ENCODE data around the genes OR7D2, ZNF559 and ZNF846.

- RRBS, result 96% methylated on average over 4 of the region's 27 CpGs
Measured at GRCh38 chr19:8421680-8422570, 8.8 kb downstream of the MARCHF2 start.

DNA sequence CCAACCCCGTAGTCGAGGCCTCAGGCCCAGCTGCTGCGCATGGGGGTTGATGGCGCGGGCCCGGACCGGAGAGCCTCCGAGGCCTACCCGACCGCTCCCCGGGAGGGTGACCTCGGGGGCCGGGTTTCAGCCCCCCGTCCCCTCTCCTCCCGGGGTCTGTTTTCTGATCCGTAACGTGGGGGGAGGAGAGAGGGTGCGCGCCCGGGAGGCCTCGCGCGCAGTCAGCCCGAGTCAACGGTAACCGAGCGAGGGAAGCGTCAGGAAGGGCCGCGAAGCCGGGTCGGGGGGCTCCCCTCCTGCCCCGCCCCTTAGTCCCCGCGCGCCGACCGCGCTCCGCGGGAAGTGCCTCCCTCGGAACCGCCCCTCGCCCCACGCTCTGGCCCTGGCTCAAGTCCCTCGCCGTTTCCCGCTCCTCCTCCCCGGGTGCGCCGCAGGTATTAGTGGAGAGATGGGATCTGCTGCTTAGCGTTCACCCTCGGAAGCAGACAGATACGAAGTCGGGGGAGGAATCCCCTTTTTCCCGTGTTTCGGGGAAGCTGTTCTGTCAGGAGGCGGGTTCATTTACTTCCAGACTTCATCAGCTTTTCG lies 671 bp downstream of the HNRNPM start:
- RRBS, result 2% methylated on average over 25 of the region's 59 CpGs

DNA sequence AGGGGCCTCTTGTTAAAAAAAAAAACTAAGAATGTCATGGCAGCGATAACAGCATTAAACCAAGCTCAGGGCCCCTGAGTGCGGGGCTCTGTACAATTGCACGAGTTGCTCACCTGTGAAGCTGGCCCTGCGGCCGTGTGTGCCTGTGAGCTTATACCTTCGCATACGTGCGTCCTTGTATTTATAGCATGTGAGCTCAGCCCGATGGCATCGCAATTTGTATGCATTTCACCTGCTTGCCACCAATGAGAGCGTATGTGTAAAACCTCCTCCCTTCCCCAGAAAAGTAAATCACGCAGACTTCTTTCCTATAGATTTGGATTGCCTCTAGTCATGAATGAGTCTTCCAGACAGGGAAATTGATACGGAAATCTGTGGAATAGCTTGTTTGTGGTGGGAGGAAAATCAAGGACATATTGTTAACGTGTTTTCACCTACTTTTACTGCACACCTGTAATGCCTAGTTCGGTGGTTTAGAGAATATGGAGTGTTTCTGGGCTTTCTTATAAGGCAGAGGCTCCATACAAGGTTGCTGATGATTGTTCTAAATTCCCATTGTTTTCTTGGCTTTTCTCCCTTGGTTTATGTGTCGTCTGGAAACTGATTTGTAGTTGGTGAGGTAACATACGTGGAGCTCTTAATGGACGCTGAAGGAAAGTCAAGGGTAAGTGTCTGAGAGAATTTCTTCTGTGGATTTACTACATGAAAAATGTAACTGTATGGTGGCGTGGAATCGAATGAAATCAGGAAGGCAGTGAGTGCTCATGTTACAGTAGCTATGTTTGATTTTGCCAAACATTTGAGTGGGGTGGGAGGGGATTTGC lies 17.4 kb downstream of the HNRNPM start:
- RRBS, result no CpG with 5 or more reads among the region's 20 CpGs

GRCh38 chr19:8473999-8474709 lies 28.3 kb downstream of the PRAM1 start:
- RRBS, result no CpG with 5 or more reads among the region's 10 CpGs

GRCh38 chr19:8475343-8476662 lies 26.6 kb downstream of the PRAM1 start:
- RRBS, result no CpG with 5 or more reads among the region's 18 CpGs

DNA sequence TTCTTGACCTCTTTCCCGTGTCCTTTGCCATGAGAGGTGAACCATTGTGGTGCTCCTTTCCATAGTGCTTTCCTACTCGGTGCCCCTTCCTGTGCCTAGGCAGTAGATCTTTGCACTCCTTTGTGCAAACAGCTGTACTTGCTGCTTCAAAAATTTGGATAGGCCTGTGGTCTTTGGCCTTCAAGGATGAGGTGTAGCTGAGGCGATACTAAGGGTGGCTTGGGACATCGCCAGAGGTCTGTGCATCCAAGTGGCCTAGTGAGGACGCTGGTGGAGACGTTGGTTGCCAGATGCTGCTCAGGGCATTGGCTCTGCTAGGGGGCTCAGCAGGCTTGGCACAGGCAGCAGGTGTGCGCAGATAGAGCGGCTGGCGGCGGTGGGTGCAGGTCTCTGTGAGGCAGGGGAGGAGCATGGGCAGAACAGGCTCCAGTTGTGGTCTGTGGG lies 21.4 kb downstream of the PRAM1 start:
- RRBS, result no CpG with 5 or more reads among the region's 10 CpGs

- RRBS, result no CpG with 5 or more reads among the region's 24 CpGs
Measured at GRCh38 chr19:8487359-8488467, 14.7 kb downstream of the PRAM1 start.

DNA sequence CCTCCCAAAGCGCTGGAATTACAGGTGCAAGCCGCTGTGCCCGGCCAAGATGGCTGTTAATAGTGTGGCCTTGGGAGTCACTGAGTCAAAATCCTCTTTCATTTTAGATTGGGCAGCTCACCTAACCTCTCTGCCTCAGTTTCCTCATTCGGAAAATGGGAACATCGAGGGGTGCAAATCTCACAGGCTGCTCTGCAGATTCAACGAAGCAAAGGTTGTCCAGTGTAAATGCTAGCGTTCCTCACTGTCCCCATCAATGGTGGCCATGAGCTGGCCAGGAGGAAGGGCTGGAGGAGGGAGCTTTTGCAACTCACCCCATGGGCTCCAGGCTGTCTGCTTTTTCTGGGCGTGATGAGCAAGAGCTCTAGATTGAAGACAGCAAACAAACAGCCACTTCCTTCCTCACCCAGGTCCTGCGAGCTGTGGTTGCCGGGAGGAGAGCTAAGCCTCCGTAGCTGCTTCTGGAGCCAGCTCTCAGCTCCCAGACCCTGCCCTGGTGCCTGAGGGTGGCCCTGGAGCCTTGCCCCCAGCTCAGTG lies 6.4 kb downstream of the MYO1F start:
- RRBS, result no CpG with 5 or more reads among the region's 11 CpGs

DNA sequence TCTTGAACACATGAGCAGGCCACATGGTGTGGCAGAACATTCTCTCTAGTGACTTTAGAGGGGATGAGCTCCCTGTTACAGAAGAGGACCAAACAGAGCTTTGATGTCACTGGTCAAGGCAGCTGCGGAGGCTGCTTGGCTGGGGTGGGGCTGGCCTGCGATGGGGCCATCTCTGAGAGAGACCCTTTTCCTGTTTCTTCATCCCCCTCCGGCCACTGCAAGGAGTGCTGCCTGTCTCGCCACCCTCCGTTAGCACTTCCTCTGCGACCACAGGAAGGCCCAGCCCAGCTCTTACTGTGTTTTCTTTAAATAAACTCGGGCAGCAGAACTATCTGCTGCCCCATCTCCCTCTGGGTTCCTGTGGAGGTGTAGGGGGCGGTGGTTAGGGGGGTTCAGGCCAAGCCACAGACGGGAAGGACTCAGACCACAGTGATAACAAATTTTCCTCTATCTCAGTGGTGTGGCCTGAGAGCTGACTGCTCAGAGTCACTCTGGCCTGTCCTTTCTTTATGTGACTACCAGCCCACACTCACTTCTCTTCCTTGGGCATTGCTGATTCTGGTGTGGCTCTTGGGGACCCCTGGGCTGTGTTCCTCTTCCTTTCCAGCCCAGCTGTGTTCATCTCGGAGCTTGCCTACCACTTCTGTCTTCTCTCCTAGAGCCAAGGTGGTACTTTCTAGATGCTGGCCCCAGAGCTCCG lies 27.4 kb downstream of the ACTL9 start:
- RRBS, result no CpG with 5 or more reads among the region's 11 CpGs

- RRBS, result no CpG with 5 or more reads among the region's 4 CpGs
Measured at GRCh38 chr19:9178792-9179114, at the start of gene OR7D2. Gene OR7D2, plus strand, starts transcription at chr19:9178979.

DNA sequence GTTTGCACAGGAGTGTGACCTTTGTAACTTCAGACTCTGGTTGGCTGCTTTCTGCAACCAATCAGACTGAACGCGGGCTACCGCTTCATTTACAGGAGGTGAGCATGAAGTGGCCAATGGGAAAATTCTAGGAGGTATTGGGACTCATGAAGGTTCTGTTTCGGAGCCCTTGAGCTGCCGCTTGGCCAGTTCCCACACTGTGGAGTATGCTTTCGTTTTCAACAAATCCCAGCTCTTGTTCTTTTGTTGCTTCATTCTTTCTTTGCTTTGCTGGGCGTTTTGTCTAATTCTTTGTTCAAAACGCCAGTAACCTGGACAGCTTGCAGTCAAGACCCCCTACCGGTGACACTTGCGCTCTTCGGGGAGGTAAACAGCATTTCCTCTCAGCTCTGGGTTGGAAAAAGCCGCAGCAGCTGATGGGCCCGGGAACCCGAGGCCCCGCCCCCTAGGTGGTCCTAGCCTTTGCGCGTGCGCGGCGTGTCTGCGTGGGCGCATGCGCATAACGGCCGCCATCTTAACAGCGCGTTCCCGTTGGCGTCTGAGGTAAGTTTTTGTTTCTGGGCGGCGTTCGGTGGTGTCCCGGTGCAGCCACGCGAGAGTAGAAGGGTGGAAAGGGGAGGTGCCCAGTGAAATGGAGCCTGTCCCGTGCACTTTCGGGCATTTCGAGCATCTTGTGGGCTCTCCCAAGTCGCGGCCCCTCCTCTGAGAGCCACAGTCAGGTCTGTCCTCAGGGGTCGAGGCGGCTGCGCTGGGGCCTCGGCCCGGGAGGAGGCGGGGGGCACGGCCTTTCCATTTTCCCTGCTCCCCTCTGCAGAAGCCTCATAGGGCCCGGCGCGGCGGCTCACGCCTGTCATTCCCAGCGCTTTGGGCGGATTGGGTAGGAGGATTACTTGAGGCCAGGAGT lies at the start of gene ZNF559:
TSS of gene ZNF559 (plus strand) at position 494 of the 904 bp plus-strand sequence.
- RRBS, result 2% methylated on average over 9 of the region's 54 CpGs

- RRBS, result no CpG with 5 or more reads among the region's 5 CpGs
Measured at GRCh38 chr19:9640861-9641485, 19.9 kb upstream of the ZNF561 start.

GRCh38 chr19:9768167-9769238 lies at the start of gene ZNF846:
Gene ZNF846, minus strand, starts transcription at chr19:9768738.
- RRBS, result 0% methylated on average over 3 of the region's 72 CpGs

DNA sequence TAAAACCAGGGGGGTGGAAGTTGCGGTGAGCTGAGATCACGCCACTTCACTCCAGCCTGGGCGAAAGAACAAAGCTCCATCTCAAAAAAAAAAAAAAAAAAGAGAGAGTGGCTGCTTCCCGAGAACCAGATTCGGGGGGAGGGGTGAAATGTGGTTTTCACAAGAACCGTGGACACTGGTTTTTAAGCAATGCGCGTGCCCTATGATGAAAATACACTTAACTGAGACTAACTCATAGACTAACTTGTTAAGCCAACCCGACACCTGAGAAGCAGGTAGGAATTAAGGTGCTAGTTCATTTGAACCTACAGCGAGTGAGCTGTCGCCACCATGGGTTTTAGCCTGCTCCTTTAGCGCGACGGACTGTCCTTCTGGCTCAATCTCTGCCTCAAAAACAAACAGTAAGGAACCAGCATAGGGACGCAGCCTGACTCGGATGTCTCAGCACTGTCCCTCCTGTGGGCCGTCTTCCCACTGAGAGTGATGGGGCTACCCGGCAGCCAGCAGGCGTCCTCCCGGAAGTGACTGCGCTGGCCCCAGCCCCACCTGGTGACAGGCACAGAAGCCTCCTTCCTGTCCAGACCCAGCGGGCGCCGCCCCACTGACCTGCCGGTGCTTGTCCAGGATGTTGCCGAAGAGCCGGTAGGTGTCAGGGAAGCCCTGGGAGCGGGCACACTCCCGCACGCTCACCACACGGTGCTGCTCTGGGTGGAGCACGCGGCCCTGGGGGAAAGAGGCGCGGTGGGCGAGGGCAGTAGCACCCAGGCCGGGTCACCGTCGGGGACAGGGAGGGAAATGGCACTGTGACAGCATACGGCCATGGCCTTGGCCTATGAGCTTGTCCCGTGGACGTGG lies 15.7 kb upstream of the EIF3G start:
- RRBS, result 96% methylated on average over 6 of the region's 42 CpGs

DNA sequence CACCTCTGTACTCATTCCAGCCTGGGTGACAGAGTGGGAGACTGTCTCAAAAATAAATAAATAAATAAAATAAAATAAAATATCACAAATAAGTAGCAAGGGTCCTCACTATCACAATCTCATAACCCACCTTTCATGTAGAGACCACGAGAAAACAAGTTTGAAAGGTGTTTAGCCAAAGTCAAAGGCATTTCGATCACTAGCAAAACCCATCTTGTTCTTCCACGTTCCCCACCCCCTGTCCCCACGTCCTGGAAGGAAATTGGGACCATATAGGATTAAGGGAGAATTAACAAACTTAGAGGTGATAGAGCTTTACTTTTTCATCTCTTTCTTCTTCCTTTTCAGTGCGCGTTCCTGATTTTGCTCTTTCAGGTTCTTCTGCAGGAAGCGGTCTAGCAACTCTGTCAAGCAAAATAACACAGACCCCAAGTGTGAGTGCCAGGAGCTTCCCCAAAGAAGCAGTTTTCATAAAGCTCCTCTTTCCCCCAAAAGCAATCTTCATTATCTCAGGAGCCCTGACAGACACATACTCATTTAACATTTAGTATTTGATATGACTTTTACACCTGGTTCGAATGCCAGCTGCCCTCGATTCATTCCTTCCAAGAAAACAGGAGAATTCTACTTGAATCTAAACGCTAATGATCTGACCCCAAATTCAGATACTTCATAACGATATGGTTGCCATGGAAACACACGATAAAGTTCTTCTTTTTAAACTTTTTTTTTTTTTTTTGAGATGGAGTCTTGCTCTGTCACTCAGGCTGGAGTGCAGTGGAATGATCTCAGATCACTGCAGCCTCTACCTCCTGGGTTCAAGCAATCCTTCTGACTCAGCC lies 21.8 kb downstream of the DNMT1 start:
- RRBS, result no CpG with 5 or more reads among the region's 12 CpGs

DNA sequence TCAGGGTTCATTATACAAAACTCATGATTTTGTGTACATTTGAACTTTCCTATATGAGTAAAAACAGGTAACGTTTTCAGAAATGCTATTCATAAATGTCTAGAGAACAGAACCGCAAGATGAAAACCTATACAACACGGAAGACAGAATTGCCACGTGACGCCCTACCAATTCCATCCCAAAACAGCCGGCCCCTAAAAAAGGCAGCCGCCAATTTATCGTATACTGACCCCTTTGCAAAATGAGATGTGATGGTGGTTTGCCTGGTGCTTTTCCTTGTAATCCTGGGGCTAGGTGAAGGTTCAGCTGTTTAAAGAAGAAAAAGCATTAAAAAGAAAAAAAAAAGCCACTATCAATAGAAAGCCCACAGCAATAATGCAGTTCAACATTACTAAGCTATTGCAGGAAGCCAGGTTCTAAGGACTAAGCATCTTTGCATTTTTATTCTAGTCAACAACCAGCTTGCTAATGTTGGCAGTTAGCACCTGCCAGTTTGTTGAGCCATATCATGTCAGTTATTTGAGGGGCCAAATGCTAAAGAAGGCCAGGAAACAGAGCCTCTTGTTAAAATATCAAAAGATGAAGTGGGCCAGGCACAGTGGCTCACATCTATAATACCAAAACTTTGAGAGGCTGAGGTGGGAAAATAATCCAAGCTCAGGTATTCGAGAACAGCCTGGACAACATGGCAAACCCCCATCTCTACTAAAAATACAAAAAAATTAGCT lies 17.5 kb downstream of the DNMT1 start:
- RRBS, result no CpG with 5 or more reads among the region's 9 CpGs

- RRBS, result no CpG with 5 or more reads among the region's 7 CpGs
Measured at GRCh38 chr19:10242687-10243200, 9.3 kb upstream of the MRPL4 start.

- RRBS, result under 1% methylated on average over 6 of the region's 58 CpGs
Measured at GRCh38 chr19:10295137-10295908, 5.6 kb downstream of the ICAM5 start.

- RRBS, result no CpG with 5 or more reads among the region's 19 CpGs
Measured at GRCh38 chr19:10321821-10322828, 6.3 kb upstream of the FDX2 start.

- RRBS, result 94% methylated on average over 3 of the region's 15 CpGs
Measured at GRCh38 chr19:10395996-10396251, 7.4 kb downstream of the CDC37 start.

Data from non-pigmented ciliary epithelial cell (primary cell).